Measurements from ENCODE around the gene GSC2.

DNA sequence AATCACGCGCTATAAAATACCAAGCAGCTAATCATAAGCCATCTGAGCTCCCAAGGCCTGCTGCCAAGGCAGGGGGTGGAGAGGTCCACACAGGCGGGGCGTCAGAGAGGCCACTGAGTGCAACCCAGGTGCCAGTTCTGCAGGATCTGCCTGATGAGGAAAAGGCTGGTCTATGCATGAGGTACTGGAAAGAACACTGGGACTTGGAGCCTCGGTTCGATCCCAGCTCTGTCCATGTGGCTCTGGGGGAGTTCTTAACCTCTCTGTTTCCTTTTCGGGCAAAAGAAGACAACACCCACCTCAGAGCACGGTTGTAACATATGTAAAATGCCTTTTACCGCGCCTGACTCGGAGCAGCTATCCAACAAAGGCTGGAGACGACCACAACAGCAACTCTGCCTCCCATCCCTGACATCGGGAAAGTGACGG is 71.7 kb downstream of the MICAL3 start:
- RRBS, 2 experiments, result no CpG with 5 or more reads among the region's 14 CpGs

- RRBS, 2 experiments, result no CpG with 5 or more reads among the region's 13 CpGs
Observed at GRCh38 chr22:17963792-17964812, 60.3 kb downstream of the MICAL3 start.

DNA sequence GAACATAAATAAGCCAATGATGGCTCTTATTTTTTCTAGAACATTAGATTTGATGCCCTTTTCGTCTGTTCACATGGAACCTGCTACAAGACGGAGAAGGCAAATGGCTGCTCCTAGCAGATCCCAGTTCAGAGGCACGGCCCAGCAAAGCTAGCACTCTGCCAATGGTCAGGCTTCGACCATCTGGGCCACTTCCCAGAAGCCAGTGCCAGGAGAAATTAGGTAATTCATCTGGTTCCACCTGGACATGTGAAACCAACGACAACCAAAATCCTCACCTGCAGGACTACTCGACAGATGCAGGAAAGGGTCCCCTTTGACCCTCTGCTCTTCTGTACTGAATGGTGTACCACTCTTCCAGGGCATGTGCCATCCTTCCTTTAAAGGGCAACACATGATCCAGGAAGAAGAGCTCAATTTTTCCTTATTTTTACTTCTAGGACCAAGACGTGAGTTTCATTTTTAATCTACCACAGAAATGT is 25.4 kb downstream of the MICAL3 start:
- RRBS, 2 experiments, result no CpG with 5 or more reads among the region's 7 CpGs

DNA sequence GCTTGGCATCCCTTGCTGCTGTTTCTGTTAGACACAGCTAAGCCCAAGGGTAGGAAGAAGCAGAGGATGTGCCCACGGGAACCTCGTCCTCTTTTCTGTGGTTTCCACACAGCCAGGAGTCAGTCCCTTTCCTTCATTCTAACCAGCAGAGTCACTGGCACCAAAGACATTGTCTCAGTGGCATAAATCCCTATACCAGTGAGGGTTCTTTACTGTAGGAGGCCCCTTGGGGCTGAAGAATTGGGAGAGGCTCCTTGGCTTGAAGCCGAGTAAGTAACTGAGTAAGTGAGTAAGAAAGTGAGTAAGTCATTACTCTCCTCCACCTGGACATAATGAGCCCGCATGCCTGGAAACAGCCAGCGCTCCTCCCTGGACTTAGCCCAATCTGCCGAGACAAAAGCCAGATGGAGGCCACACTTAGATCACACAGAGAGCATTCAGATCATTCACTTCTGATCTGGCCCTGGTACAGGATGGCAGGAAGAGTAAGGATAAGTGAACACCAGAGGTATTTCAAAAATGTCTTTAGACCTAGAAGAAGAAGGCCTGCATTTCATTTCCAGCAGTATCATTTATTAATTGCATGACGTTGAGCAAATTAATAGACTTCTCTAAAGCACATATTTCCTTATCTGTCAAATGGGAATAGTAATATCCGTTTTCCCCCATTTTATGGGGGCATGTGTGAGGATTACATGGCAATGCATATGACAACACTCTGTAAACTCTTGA is 8.1 kb upstream of the MICAL3 start:
- RRBS, 2 experiments, result no CpG with 5 or more reads among the region's 8 CpGs

DNA sequence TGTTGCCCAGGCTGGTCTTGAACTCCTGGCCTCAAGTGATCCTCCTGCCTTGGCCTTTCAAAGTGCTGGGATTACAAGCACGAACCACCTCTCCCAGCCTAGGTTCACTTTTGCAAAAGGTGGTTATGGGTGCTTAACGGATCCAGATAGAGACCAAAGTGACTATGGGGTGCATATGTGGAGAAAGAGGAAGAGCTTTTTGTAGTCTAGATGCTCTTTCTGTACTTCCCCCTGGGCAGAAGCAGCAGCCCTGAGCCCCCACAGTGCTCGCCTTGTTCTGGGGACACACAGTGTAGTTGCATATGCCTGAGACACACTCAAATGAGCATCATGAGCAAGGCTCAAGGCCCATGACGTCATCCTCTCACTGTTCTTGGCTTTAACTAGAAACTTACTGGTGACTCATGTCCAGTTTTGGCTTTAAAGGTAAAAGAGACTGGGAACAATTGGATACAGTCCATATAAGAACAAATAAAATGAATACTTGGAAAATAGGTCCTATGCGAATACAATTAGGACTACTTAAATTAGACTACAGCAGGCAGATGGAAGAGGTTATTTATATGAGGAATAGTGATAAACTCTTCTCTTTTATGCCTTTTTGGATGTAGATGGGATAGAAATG is 20.2 kb upstream of the PEX26 start:
- RRBS, 2 experiments, result no CpG with 5 or more reads among the region's 5 CpGs

GRCh38 chr22:18101429-18102326 is 8.9 kb upstream of the TUBA8 start:
- RRBS, 2 experiments, result no CpG with 5 or more reads among the region's 6 CpGs

- RRBS, 2 experiments, result no CpG with 5 or more reads among the region's 71 CpGs
Observed at GRCh38 chr22:18528521-18529412, 1.2 kb downstream of the TMEM191B start.

DNA sequence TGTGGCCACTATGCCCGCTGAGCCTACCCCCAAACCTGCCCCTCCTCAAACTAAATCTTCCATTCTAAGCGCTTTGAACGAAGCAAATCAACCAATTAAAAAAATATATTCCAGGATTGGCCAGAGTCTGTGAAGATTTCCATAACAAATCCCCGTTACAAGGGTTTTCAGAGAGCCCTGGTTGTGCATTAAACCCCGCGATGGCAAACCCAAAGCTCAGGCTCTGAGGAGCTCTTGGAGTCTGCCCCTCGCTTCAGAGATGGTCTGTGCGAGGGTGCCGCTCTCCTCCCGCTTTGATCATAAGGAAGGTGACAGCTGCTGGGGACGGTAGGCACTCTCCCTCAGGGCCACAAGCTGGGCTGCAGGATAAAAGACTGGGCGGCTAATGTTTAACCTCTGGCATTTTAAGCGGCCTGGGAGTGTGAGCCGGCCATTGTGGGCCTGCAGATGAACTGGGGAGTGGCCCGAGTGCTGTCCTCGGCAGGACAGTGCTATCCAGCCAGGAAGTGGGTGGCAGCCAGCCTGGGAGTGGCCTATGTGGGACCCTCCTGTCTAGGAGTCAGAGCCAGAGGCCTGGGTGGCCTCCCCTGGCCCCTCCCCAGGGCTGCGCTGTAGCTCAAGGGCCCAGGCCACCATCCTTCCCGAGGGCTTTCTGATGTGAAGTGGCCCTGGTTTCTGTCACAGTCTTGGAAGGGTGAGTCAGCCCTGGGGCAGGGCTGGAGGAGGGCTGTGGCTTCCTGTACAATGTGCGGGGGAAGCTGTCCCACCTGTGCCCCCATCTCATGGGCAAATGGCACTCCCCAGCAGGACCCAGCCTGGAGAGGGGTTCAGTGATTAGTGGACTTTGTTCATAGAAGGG is 58.6 kb upstream of the PRODH start:
- RRBS, 2 experiments, result no CpG with 5 or more reads among the region's 19 CpGs

DNA sequence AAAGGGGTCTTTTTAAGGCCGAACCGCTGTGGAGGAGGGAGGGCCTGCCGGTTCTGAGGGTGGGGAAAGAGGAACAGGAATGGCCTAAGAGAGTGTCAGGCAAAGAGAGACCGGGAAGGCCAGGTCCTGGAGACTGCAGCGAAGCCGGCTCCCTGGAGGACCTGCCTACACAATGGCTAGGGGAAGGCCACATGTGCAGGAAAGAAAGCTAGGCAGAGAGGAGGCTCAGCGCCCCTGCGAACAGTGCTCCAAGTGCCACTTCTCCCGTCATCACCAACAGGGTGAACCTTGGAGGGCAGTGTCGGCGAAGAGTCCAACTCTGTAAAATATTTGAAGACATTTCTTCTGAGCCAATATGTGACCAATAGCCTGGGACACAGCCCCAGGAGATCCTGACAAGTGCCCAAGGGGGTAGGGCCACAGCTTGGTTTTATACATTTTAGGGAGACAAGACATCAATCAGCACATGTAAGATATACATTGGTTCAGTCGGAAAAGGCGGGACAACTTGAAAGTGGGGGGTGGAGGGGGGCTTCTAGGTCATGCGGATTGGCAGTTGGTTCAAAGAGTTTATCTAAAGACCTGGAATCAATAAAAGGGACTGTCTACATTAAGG is 792 bp upstream of the DGCR2 start:
- RRBS, 2 experiments, result 10 to 36% methylated on average over 2 of the region's 14 CpGs

DNA sequence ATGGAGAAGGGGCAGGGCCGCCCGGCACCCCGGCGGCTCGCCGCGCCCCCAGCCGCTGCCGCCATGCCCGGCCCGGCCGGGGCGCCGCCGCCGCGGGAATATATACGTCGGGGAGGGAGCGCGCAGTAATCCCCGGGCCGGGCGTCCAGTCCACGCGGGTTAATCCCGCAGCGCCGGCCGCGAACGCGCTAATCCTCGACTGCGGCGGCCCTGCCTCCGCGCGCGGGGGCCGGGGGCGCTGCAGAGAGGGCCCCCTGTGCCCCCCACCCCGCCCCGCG is at the start of gene GSC2:
Gene GSC2 (minus strand): TSS at position 74 of the 278 bp plus-strand sequence.
- RRBS, 2 experiments, result 41 to 42% methylated on average over 38 to 39 of the region's 45 CpGs

DNA sequence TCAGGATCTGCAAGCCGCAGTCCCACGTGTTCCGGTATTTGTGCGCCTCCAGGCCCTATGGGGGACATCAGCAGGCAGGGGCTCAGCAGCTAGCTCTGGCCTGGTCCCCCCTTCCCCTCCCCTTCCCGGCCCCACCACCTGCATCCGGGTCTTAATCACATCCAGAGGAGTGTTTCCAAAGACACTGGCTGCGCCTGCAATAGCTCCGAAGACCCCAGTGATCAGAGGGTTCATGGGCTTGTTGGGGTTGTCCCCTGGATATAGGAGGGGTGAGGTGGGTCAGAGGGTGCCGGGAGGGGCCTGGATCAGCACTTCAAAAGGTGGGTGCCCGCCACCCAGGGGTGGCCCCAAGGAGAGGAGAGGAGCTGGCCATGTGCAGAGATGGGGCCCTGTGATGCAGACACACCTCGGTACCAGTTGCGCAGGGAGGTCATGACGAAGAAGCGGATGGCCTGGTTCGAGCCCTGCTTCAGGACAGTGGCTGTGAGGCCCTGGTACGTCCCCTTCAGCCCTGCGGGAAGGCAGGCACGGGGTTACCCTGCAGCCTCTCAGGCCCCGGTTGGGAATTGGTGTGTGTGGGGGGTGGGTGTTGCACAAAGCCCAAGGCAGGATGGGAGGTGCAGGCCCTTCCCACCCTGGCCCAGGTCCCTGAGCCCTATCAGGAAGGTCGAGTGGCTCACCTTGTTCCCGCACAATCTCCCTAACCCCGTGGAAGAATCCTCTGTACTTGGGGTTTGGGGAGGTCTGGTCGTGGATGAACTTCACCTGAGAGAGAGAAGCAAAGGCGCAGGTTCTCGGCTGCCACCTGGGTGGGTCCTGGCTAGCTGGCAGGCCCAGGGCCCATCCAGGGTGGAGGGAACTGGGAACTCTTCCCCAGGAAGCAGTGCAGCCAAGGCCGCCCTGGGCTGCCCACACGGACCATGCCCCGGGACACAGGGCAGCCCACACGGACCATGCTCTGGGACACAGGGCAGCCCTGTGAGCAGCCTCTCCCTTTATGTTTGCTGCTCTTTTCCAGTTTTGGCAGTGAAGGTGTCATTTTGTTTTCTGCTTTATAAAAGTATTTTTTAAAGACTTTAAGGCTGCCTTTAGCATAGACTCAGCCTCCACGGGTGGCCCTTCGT is 1.7 kb downstream of the SLC25A1 start:
- RRBS, 2 experiments, result 41 to 49% methylated on average over 5 of the region's 31 CpGs

GRCh38 chr22:19290732-19291566 is 570 bp downstream of the CLTCL1 start:
- RRBS, 2 experiments, result under 1 to 5% methylated on average over 15 to 18 of the region's 63 CpGs

GRCh38 chr22:19350694-19351628 is 59.4 kb upstream of the CLTCL1 start:
- RRBS, 2 experiments, result no CpG with 5 or more reads among the region's 17 CpGs

DNA sequence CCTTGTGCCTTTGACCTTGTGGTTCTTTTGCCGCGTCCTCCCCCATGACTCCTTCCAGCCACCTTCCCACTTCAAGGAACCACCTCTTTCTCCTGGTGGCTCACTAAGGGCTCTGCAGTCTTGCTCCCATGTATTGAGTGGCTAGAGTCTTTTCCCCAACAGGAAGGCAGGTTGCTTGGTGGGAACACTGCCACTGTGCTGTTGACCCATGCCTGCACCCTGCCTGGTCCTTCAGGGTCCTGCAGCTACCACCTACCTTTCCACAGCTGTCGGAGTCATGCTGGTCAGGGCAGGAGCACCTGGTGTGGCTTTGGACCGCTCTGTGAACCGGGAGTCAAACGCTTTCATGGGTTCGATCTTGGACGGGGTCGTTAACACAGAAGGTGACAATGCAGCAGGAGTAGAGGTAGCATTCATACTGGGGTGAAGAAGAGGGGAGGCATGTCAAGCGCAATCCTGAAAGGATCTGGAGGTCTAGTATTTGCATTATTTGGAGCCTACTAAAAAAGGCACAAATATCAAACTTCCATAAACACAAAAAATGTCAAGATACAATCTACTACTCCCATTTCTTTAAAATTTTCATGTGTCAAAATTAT is 56.1 kb downstream of the HIRA start:
- RRBS, 2 experiments, result no CpG with 5 or more reads among the region's 10 CpGs

GRCh38 chr22:19406559-19407505 is 24.7 kb downstream of the HIRA start:
- RRBS, 2 experiments, result no CpG with 5 or more reads among the region's 5 CpGs

DNA sequence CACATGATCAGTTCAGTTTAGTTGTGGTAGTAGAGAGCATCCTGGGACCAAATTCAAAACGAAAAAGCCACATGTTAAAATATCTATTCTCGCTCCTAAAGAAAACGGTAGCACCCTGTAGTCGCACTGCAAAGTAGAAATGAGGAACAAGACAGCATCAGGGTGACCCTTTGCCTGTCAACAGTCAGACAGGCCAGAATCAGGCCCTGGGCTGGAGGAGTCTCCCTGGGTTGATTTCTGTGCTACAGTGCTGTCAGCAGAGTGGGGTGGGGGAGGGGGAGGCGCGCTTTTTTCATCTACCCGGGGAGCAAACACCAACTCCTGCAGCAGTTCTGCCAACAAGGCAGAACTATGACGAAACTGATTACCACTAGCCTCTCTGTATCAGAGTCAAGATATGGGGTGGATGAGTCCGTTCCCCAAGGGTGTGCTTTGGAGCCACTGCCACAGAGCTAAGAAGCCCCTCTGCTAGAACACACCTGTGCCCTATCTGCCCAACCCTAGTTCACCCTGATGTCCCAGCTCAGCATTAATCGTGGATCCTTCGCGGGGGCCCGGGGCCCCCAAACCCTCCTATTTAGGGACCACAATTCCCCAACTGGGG is 1.1 kb downstream of the HIRA start:
- RRBS, 2 experiments, result no CpG with 5 or more reads among the region's 13 CpGs

GRCh38 chr22:19451023-19452203 is 3.9 kb upstream of the C22orf39 start:
- RRBS, 2 experiments, result no CpG with 5 or more reads among the region's 5 CpGs

DNA sequence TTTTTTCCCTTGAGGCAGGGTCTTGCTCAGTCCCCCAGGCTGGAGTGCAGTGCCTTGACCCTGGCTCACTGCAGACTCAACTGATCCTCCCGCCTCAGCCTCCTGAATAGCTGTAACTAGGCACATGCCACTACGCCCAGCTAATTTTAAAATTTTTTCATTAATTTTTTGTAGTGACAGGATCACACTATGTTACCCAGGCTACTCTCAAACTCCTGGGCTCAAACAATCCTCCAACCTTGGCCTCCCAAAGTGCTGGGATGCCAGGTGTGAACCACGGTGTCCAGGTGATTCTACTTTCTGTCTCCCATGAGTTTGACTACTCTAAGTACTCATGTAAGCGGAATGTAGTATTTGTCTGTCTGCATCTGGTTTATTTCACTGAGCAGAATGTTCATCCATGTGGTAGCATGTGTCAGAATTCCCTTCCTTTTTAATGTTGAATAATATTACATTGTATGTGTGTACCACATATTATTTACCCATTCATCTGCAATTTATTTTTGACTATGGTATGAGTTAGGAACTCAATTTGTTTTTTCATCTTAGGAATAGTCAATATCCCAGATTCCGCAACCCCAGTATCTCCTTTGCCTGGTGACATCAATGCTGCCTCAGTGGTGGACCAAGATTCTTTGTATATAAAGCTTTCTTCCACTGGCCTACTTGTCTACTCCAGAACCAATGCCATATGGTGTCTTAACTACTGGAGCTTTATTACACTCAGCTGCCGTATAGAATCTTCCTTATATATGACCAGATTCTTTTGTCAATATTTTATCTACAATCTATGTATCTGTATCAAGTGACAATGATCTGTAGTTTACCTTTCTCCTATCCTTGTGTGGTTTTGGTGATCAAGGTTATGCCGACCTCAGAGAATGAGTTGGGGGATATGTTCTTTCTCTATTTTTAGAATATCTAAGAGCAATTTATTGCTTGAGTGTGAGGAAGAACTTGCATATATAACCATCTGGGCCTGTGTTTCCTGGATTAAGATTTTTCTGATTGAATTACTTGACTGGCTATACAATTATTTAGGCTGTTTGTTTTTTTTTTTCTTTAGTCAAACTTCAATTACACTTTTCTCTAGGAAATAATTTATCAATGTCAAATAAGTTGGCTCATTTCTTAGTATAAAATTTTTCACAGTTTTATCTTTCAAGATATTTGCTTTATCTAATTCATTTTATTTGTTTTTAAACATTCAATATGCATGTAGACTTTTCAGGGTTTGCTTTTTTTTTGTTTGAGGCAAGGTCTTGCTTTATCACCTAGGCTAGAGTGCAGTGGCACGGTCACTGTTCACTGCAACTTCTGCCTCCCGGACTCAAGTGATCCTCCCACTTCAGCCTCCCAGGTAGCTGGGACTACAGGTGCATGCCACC is 13.8 kb upstream of the C22orf39 start:
- RRBS, 2 experiments, result no CpG with 5 or more reads among the region's 9 CpGs

DNA sequence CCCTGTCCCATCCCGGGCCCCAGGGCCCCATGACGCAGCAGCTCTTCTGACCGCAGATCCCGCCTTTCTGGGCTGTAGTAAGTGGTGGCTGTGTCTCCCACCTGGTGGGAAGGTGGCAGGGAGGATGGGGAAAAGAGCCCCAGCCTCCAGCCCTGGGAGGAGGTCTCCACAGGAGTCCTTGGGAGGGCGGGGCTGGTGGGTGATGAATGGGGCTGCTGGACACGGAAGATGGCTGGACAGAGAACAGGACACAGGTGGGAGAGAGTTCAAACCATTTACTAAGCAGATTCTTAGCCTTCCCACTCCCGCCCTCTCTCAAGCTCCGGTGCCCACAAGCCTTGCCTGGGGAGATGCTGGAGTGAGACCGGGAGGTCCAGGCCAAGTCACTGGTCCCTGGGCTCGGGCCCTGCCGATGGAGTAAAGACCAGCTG is 1.4 kb downstream of the CLDN5 start:
- RRBS, 2 experiments, result 71 to 84% methylated on average over 2 of the region's 11 CpGs

GRCh38 chr22:19586927-19587177 is 62.6 kb upstream of the CLDN5 start:
- RRBS, 2 experiments, result no CpG with 5 or more reads among the region's 8 CpGs